ENCODE measurements around a stretch of chr10.

- CAGE, long polyA plus RNA, result no peak
- RRBS, result no CpG with 5 or more reads among the region's 13 CpGs
These were observed 32.0 kb upstream of the TM9SF3 start for GRCh38 chr10:96618522-96619425.

- CAGE, long polyA plus RNA, result no peak
- RRBS, result no CpG with 5 or more reads among the region's 17 CpGs
These were observed 33.2 kb upstream of the TM9SF3 start for GRCh38 chr10:96619689-96620740.

DNA sequence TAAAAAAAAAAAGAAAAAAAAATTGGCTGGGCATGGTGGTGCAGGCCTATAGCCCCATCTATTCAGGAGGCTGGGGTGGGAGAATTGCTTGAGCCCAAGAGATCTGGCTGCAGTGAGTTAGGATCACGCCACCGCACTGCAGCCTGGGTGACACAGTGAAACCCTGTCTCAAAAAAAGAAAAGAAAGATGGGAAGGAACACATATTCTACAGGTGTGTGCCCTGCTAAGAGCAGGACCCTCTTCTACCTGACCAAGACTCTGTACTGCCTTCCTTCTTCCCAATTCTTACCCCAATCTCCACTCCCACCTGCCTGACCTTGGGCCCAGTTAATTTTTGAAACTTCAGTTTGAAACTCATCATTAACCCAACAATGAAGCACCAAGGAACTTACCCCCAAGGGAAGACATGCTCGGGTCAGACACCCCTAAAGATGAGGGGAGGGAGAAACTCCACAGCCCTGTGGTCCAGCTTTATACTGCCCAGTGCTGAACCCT is 43.9 kb upstream of the TM9SF3 start:
- CAGE, long polyA plus RNA, result no peak
- RRBS, result no CpG with 5 or more reads among the region's 3 CpGs

GRCh38 chr10:96670749-96671305 is 49.5 kb downstream of the PIK3AP1 start:
- CAGE, long polyA plus RNA, result no peak
- RRBS, result no CpG with 5 or more reads among the region's 4 CpGs

- CAGE, long polyA plus RNA, result no peak
- RRBS, result no CpG with 5 or more reads among the region's 3 CpGs
These were observed 8.9 kb downstream of the LCOR start for GRCh38 chr10:96840966-96841351.

DNA sequence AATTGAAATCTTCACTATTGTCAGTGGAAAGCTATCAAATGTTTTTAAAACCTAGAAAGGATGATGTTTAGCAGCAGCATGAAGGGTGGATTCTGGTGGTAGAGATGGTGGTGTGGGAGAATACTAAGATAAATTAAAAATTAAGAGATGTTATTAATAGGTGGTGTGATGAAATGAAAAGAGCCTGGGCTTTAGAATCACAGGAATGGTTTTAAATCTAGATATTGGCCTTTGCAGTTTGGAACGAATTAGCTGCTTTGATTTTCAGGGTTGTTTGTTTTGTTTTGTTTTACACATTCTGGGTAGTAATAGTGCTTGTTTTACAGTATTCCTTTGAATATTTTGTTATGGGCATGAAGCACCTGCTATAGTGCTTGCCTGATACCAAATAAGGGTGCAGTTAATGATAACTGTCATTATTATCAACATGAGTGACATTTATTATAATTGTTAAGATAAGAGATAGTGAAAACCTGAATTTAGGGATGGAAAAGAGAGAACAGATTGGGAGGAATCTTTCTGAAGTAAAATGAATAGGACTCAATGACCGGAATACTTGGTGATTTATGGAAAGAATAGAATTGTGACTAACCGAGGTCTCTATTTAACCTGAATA is 66.5 kb downstream of the LCOR start:
- CAGE, long polyA plus RNA, result no peak
- RRBS, result no CpG with 5 or more reads among the region's 3 CpGs

DNA sequence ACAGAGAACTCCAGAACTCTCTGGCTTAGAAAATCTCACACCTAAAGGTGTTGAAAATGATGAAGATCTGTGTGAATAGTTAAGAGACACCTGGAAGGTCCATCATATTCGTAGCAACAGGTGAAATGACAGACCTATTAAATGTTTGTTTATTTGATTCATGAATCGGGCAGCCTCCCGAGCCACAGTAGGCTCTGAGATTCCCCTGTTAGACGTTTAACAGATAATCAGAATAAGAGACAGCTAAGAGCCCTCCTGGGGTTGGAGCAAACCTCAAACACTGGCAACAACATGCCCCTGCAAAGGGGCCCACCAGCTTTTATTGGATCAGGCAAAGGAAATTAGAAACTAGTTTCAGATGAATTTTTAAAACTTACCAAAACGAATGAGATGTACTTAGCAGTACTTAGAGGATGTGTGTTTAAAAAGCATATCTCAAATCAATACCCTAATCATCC is 103.8 kb downstream of the LCOR start:
- CAGE, long polyA plus RNA, result no peak
- RRBS, result no CpG with 5 or more reads among the region's 5 CpGs

- CAGE, long polyA plus RNA, result no peak
- RRBS, result no CpG with 5 or more reads among the region's 5 CpGs
These were observed 114.9 kb downstream of the LCOR start for GRCh38 chr10:96947043-96947376.

GRCh38 chr10:97293755-97294484 is 1.5 kb upstream of the ARHGAP19 start:
- CAGE, long polyA plus RNA, result no peak
- RRBS, result no CpG with 5 or more reads among the region's 4 CpGs

GRCh38 chr10:97369274-97369744 is 31.8 kb downstream of the RRP12 start:
- CAGE, long polyA plus RNA, result no peak
- RRBS, result no CpG with 5 or more reads among the region's 10 CpGs

DNA sequence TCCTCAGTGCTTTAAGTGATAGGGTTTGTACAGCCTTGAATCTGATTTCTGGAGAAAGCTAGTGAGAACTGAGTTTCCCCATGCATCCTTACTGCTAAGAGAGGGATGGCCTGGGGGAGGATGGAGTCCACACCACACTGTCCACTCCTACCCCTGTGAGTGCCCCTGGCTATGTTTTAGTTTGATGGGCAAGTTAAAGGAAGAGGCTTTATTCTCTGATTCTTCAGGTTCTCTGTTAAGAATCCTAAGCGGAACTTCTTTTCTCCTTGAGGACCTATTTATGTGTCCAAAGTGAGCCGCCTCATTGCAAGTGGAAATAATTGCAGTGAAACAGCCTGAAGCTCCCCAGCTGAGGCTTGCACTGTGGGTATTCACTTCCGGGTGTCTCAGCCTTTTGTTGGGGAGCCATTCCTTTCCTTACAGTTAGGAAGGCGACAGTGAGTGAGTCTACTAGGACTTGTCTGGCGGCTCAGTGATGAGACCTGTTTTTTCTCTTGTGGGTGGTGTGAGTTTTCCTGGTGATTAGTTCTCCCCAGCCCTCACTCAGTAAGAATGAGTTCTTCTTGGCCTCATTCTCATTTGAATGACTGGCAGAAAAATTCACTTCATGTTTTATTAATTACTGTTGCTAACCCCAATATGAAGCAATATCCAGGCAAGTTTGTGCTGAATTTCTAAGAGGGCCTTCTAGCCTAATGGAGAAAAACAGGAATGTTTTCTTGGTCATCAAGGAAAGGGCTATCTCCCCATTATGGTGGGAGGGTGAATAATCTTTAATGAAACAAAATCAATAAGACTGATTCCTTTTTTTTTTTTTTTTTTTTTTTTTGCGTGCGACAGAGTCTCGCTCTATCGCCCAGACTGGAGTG is 2.5 kb downstream of the PGAM1 start:
- CAGE, long polyA plus RNA, result no peak
- RRBS, result no CpG with 5 or more reads among the region's 9 CpGs

DNA sequence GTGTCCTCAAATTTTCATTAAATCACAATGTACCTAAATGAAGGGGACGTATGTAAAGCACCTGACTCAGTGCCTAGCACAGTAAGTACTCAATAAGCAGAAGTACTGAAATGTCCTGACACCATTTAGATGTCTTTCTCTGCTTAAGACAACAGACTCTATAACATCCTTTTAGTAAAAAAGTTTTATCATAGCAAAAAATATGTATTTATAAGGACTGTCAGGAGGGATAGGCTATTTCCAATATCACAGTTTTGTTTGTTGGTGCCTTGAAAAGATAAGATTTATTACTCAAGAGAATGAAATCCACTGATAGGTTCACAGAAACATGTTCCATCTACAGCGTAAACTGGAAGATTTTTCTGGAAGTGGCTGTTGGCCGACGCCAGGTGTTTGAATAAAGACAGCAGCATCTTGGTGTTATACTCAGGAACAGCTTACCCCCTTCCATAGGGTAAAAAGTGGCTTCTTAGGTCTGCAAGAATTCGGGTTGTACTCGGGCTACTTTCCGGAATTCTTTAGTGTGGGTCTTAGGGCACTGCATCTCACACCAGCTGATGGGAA is 9.7 kb downstream of the EXOSC1 start:
- CAGE, long polyA plus RNA, result no peak
- RRBS, result no CpG with 5 or more reads among the region's 7 CpGs

DNA sequence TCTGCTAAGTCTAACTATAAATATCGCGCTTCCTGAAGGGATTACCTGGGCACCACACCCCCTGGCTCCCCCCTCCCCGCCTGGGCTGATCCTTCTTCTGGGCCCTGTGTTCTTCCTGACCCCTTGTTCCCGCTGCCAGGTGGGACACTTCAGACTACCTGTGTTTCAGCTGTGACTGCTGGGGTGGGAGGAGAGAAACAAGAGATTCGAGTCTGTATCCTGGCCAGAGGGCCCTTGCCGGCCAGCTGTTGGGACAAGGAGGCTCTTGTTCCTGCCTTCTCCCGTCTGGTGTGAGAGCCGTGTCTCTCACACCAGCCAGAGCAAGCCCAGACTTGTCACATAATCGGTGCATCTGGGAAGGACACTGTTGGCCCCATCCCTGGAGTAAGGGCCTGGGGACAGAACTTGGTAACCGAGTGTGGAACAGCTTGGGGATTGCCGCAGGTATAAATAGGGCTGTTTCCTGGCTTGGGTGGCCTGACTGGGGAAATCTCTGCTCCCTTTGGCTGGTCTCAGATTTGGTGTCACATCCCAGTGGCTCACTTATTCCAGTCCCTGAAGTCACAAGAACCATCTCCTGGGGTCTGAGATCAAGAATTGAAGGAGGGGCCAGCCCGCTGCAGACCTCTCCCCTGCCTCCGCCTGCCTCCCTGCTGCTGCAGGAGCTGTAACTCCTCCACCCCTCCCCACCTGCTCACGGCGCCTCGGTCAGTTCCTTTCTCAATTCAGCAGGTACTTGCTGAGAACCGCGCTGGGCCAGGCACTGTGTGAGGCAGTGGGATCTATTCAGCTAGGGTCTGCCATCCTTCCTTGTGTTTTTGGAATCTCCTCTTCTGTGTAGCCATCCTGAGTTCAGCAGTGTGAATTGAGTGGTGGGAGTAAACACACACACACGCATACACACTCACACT is 22.5 kb upstream of the ANKRD2 start:
- CAGE, long polyA plus RNA, result no peak
- RRBS, result no CpG with 5 or more reads among the region's 19 CpGs

- CAGE, long polyA plus RNA, result no peak
- RRBS, result no CpG with 5 or more reads among the region's 1 CpG
These were observed 396 bp downstream of the ANKRD2 start for GRCh38 chr10:97572956-97573393.

- CAGE, long polyA plus RNA, result no peak
- RRBS, result no CpG with 5 or more reads among the region's 5 CpGs
These were observed 13.0 kb upstream of the MARVELD1 start for GRCh38 chr10:97700614-97700813.

DNA sequence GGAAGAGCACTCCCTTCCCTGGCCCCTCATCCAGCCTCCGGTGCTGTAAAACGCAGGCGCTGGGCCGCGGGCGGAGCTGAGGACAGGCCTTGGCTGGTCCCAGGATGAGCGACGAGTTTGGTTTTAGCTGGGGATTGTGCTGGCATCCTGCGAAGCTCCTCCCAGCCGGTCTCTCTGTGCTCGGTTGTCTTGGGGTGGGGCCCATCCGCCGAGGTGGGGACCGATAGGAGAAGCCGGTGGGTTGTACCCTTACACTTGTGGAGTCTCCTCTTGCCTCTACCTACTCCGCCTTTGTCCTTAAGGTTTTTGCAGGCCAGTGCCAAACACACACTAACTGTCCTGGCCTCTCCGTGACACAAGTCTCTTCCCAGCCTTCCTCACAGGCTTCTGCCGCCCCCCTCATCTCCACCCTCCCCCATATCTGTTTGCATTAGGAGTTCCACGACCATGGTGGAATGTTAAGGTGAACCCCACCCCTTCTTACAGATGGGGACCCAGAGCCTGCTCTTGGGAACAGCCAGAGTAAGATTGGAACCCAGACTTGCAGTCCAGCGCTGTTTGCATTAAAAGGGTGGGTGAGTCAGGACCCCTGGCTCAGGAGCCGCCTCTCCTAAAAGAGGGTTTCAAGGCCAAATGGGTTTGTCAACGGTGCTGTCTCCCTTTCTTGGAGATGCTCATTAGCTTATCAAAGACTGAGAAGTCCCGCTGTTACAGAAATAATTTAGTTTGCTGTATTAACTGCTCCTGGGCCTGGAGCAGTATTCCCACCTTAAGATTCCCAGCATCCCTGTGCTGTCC is 1.5 kb downstream of the MARVELD1 start:
- CAGE, long polyA plus RNA, result no peak
- RRBS, result 1% methylated on average over 7 of the region's 23 CpGs

DNA sequence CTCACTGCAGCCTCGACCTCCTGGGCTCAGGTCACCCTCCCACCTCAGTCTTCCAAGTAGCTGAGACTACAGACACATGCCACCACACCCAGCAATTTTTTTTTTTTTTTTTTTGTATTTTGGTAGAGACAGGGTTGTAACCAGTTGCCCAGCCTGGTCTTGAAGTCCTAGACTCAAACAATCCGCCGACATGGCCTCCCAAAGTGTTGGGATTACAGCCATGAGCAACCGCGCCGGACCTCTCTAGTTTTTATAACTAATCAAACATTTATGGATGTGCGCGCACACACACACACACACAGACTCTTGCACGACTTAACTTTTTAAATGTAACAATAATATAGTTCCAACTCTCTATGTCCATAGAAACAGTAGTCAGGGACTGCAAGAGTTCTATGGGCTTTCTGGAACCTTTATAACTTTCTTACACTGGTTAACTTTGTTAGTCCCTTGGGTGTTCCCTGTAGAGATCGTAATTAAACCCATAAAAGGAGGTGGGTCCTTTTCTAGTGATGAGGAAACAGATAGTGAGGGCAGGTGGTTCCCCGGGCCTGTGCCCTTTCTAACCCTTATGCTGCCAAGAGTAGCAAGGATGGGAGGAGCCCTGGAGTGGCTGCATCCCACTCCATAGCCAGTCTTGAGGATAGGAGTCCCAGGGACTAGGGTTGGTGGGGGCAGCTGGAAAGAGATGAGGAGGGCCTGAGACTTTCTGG is 8.4 kb downstream of the MARVELD1 start:
- CAGE, long polyA plus RNA, result no peak
- RRBS, result no CpG with 5 or more reads among the region's 11 CpGs

DNA sequence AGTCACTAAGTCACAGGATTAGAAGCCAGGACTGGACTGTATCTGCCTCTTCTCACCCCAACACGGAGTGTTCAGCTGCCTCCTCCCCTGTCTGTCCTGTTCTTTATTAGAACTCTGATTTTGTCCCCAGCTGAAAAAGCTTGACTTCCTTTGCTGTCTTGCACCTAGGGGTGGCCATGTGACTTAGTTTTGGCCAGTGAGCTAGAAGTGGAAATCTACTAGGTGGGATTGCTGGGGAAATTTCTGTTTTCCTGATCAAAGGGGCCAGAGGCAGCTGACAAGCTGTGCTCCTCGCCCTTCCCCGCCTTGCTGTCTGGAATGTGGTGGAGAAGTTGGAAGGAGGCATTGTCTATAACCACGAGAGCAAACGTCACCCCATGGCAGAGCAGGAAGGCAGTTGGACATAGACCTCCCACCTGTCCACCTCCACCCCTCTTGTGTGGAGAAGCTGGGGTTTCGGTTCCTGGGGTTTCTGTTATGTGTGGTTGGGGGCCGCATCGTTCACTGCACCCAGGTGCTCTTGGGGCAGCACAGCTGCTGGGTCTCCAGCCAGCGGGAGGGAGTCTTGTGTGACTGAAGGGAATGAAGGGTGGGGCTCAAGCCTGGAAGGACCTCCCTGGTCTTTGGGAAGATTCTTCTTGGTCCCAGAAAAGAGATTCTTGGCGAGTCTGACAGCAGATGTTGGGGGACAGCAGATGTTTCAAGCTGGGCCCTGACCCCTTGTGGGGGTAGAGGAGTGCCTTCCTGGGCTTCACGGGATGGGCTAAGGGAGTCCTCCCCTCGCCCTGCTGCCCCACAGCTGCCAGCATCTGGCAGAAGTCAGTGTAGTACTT is 7.2 kb downstream of the SFRP5 start:
- CAGE, long polyA plus RNA, result no peak
- RRBS, result no CpG with 5 or more reads among the region's 12 CpGs

DNA sequence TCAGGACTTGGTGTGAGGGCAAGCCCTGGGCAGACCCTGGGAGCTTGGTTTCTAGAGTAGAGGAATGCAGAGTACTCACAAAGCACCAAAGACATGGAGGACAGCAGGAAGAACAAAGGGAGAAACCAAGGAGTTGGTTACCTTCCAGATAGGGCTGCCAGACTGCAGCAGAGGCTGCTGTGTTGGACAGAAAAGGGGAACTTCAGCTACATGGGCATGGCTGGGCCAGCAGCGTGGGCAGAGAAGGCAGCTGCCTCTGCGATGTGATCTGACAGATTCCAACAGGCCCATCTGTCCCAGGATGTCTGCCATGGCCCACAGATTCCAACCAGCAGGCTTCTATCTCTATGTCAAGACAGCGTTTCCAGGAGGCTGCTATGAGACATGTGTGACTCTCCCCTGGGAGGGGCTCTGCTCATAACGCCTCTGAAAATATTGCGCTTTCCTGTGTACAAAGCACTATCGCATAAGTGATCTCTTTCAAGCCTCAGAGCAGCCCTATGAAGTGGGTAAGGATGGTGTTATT is 1.9 kb downstream of the GOLGA7B start:
- CAGE, long polyA plus RNA, result no peak
- RRBS, result no CpG with 5 or more reads among the region's 6 CpGs

DNA sequence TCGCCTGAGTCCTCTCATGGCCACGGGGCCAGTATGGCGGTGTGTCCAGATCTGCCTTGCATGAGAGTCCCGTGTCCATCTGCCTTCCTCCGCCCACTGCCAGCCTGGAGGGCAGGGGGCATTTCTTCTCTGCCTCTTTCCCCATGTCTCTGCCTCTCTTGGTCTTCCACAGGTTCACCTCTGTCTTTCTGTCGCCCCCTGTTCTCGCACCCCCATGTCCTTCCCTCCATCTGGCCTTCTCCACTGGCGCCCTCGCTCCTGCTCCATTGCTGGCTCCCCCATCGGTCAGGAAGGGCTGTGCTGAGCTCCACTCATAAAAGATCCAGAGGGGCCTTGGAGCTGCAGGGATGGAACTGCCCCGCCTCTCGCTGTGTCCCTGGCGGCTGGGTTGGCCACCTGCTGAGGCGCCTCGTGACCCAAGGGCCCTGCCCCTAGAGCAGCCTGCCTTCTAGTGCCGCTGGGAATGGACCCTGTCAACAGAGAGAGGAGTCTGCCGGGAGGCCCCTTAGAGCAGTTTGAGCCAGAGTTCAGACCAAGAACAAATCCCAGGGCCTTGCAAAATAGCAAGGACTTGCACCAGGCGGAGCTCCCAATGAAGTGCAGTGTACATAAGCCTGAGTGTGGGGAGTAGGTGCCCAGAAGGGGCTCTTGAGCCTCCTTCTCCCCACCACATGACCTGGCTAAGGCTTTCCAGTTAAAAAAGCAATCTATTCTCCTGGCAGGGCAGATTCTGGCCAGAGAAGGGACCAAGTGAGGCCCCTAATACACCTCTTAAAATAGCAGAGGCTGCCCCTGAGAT is 42.0 kb downstream of the GOLGA7B start:
- CAGE, long polyA plus RNA, result no peak
- RRBS, result no CpG with 5 or more reads among the region's 18 CpGs